ENCODE measurements around a stretch of chr1.

DNA sequence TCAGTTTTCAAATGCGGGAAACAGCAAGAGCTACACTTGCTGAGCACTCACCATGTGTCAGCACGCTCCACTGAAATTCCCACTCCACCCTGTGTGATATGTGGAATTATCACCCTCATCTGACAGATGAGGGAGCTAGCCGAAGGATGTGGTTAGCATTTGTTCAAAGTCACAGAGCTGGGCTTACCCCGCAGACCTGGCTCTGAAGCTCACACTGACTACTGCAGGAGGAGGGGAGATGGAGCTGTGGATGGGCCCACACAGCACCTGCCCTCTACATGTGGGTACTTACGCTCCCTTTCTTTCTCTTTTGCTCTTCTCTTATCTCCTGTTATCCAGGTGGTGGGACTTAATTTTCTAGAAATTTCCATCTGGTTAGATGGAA is 29.2 kb downstream of the IL12RB2 start:
- PRO-cap, 2 experiments, result peak in 2 of 2 experiments; most common plus-strand start position 212 of the sequence (in 1); most common minus-strand start position 72 of the sequence (in 1)

DNA sequence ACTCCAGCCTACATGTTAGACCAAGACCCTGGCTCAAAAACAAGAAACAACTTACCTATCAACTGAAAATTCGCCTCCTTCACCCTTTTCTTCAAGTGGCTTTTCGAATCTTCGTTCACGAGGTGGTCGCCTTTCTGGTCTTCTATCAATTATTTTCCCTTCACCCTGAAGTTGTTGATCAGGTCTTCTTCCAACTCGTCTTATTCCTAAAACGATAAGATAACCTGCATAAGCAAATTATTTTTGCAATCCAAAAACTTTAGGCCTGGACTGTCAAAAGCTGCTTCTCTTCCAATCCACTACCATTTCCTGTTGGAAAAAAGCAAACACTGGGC is 4.2 kb downstream of the SERBP1 start:
- PRO-cap, 2 experiments, result no peak in any of the 2 experiments

DNA sequence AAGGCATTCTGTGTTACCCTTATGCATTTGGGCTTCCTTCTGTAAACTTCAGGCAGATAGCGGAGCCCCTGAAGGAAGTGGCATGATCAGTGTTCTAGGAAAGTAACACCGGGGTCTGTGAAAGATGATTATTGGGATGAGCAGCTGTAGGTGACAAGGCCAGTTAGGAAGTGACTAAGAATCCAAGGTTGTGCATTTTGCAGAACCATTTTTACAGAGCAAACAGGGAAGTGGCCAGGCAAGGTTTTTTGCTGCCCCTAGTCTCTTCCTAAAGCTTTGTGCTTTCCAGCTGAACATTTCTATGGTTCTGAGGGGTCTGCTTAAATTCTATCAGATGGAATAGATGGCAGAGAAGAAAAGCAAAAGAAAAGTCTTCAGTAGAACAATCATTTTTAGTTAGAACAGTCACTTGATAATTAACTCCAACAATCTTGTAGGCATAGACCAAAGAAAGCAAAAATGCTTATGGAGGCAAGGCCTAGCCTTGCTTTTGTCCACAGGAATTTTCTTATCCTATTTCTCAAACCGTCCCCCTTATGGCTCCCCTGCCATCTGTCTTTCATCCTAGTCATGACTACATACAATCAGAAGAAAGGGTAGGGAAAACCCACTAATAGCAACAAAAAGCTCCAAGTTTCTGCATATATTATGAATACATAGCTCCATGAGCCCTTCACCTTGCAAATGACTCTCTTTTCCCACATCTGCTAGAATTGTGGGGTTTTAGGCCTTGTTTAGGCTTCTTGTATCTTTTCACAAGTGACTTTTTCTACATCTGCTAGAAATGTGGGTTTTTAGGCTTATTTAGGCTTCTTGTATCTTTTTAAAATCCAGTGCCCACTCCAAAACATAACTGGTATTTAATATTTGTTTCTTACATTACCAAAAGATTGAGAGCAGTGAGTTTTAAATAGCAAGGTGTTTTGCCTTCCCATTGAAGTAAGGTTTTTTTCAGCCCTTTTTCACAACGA is 4.1 kb downstream of the GADD45A start:
- PRO-cap, 2 experiments, result no peak in any of the 2 experiments

GRCh38 chr1:67690295-67691570 is 5.7 kb downstream of the GADD45A start:
- PRO-cap, 2 experiments, result no peak in any of the 2 experiments

GRCh38 chr1:67710247-67710855 is 25.4 kb downstream of the GADD45A start:
- PRO-cap, 2 experiments, result no peak in any of the 2 experiments

GRCh38 chr1:67748366-67749359 is 63.7 kb downstream of the GADD45A start:
- PRO-cap, 2 experiments, result no peak in any of the 2 experiments

DNA sequence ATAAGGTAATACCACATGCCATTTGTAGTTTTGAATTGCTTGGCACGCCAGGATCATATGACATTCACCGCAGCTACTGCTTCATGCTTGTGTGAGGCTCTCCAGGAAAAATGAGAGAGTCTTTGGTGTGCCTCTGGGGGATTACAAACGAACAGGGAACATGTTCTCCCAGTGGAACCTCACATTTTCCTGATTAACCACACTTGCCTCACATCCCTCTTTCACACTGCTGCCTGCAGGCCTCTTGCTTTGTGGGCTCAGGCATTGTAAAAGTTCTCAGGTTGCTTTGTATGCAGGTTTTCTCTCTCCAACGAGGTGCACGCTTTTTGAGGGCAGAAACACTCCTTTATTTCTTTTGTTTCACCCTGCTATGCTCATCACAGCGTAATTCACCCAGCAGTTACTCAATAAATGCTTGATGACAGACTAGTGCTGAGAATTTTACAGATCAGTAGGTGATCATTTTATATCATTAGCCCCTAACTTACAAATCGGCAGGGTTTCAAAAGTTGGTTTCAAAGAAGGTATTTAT is 65.2 kb downstream of the GADD45A start:
- PRO-cap, 2 experiments, result no peak in any of the 2 experiments

- PRO-cap, 2 experiments, result no peak in any of the 2 experiments
Observed at GRCh38 chr1:67814467-67815132, 18.7 kb downstream of the GNG12 start.

DNA sequence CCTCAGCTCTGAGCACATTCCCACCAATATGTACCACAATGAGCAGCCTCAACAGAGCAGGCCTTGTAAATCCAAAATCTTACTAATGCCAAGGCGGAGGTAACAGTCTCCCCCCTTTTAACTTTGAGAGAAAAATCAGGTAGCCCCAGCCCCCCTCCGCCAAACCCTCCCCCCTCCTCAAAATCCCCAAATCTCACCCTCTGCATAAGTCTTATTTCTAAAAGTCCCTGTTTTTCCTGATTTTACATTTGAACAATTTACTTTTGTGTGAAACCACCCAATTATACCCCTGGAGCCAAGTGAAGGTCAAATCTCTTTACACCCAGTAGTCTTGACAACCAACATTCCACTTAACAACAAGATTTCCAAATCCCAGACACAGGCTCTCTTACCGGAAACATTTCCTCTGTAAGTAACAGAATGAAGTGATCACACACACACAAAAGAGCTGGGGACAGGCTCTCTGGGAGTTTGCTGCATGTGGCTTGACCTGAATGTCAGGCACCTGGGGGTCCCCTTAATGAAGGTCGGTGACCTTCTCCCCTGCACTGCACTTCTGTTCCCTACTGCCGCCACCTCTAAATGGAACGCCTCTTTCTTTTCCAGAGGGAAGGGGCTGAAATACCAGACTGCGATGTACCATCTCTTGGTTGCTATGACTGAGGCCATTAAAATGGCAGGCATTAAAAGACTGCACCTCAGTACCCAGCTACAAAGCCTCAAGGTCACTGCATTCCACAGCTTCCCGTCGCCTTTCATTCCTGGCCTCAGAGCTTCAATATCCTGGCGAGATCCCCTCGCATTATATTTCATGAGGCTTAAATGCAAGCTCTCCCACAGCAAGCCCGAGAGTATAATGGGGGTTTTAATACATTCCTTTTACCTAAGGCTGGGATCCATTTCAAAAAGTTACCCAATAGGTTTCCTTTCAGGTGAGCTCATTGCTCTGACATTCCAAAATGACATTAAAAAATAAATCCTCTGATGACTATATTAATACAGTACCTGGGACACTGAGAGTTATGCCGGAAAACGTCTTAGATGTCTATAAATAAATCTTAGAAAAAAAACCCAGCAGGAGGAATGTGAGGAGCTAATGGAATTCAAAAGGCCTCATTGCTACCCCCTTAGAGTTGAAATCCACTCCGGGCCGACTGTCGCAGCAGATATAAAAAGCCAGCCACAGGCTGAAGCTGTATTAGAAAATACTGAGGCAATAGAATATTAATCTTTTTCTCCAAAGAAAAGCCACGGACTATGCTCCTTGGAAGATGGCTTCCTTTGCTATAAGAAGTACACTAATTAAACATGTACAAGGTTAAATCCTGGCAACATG is 90.9 kb upstream of the DIRAS3 start:
- PRO-cap, 2 experiments, result no peak in any of the 2 experiments

GRCh38 chr1:70220791-70221185 is 392 bp upstream of the SRSF11 start:
- PRO-cap, 2 experiments, result no peak in any of the 2 experiments

- PRO-cap, 2 experiments, result no peak in any of the 2 experiments
Observed at GRCh38 chr1:70235463-70235752, 14.2 kb downstream of the SRSF11 start.

DNA sequence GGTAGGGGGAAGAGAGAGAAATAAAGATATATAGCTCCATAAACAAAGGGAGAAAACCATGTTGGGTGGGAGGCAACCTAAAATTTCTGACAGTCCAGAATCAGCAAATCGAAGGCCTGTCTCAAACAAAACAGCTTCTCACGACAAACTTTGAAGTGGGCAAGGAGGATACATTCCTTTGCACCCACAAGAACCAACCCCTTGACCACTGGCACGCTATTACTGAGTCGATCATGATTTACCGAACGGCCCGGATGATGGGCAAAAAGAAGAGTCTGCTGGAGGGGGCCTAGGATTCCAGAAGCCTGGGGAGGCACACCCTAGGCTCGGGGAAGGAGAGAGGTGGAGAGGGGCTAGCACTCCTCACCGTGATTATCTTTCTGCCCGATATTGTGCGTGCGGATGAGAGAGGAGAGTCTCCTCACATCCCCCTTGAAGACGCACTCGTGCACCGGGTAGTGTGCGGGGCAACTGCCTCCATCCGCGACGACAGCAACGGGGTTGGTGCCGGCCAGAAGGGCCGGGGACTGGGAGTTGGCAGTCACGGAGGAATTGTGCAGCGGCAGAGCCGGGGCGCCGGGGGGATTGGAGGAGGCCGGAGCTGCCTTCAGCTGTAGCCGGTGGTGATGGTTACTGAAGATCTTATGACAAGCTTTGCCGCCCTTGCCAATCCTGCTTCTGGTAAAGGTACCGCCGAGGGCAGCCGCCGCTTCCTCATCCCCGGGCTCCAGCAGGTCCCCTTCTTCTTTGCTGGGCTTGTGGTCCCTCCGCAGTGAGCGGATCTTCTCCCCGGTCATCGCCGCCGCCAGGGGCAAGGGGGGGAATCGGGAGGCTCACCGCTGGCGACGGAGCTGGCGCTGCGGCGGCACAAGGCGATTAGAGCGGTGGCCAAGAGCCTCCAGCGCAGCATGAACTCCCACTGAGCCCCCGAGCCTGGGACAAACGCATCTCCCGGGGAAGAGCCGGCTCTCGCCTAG is 622 bp downstream of the ANKRD13C start:
- PRO-cap, 2 experiments, result peak in 2 of 2 experiments; most common plus-strand start position 675 of the sequence (in 2); most common minus-strand start position 204 of the sequence (in 1)

DNA sequence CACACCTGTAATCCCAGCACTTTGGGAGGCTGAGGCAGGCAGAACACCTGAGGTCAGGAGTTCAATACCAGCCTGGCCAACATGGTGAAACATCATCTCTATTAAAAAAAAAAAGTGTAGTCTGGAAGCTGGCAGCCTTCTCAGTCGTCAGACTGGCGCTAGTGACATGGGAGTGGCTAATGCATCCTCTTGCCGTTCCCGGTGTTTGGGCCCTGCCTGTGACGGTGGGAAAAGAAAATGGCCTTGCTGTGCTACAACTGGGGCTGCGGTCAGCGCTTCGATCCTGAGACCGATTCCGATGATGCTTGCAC is 119.2 kb downstream of the CTH start:
- PRO-cap, 2 experiments, result no peak in any of the 2 experiments

GRCh38 chr1:70720145-70720529 is 309.1 kb downstream of the CTH start:
- PRO-cap, 2 experiments, result no peak in any of the 2 experiments

DNA sequence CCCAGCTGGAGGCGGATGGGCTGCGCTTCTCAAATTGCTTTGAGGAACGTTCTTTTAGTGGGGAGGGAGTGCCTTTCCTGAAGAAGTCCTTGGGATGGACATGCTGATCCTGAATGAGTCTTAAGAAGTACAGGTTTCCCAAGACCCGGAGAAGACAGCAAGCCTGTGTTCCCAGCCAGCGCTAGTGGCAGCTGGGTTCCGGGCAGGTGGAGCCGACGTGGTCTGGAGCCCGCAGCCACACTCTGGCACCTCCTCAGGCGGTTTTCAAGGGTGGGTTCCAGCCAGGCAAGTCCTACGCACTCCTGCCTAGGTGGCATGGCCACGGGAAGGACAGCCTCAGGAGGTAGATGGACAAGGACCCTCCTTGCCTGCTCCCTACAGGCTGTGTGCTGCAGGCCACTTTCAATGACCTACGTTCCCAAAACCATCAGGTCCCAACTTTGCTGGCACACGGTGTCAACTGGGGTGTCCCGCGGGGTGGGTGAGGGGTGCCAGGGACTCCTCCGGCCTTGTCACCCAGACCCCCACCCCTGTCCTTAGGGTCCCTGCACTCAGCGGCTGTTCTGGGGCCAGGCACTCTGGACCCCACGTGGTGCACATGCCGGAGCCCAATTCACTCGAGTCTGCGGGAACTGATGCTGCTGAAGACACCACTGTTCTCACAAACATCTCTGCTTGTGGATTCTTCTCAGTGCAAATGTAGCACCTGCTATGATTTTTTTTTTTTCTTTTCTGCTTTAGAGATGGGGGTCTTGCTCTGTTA is 6.7 kb upstream of the PTGER3 start:
- PRO-cap, 2 experiments, result peak in 1 of 2 experiments; most common minus-strand start position 692 of the sequence (in 1)

DNA sequence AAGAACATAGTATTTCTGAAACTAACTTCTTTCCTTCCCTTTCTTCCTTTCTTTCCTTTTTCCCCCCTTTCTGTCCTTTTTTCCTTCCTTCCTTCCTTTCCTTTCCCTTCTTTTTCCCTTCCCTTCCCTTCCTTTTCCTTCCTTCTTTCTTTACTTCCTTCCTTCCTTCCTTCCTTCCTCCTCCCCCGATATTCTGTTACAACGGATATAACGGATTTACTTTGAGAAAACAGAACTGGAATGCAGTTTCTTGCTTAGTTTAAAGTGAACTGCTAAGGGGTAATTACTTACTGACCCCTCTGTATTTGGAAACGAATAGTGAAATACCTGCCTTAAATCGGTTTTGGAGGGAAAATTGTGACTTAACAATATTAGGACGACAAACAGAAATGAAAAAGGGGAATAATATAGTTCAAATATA is 66.1 kb upstream of the LRRC53 start:
- PRO-cap, 2 experiments, result no peak in any of the 2 experiments

- PRO-cap, 2 experiments, result no peak in any of the 2 experiments
Observed at GRCh38 chr1:74821863-74822271, 88.9 kb downstream of the TYW3 start.

DNA sequence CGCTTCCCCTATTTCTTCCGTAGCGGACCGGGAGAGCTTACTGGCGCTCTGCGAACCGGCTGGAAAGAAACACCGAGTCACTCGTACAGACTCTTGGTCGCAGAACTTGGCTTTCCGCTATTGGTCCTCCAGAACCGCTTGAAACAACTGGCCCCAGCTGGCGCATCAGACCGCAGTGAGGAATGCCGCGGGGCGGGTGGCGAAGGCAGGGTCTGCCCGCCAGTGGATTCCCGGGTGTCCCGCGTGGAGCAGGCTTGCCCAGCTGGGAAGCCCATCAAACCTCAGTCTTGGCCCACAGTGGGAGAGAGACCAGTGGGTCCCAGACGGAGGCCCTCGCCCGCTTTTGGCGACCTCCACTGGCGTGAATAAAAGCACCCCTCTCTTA is 4.0 kb upstream of the LHX8 start:
- PRO-cap, 2 experiments, result no peak in any of the 2 experiments

DNA sequence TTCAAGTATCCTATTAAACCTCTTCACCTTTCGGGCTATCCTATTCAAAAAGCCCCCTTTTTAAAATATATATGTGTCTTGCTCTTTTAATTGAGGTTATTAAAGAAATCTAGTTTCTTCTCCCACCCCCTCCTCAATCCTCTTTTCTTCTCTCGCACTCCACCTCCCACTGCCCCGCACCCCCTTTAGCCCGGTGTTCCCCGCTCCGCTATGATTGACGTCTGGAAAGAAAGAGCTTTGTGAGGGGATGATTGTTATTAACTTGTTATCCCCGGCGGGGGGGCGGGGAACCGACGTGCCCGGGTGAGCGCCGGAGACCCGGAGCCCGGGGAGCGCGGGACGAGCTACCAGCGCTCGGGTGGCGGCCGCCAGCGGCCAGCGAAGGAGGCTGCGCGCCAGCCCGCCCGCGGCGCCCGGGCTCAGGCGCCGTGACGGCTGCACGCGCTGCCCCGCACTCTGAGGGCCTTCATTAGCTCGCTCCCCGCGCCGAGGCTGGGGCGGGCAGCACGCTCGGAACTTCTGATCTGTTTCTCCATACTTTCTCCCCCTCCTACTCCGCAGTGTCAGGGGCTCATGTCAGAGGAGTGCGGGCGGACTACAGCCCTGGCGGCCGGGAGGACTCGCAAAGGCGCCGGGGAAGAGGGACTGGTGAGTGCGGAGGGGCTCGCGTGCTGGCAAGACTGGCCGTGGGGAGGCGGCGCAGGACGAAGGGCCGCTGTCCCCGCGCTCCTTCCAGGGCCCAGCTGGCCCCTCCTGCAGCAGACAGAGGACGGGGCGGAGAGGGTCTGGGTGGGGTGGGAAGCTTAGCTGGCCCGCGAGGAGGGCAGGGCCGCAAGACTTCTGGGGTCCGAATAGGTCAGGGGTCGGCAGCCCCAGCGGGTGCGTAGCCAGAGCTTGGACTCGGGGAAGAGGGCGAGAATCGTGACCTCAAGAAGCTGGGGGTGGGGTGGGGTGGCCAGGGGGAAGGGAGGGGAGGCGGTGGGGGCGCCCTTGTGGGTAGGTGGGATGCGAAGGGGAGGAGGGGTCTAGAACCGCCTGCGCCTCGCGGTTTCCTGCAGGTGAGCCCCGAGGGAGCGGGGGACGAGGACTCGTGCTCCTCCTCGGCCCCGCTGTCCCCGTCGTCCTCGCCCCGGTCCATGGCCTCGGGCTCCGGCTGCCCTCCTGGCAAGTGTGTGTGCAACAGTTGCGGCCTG is 2.2 kb downstream of the LHX8 start:
- PRO-cap, 2 experiments, result no peak in any of the 2 experiments

- PRO-cap, 2 experiments, result no peak in any of the 2 experiments
Observed at GRCh38 chr1:76868918-76869414, 1.7 kb downstream of the ST6GALNAC5 start.

Measured in cytotoxic T cell (primary cell).